Amniotic epithelial cell (primary cell): ENCODE data around the gene ALDH5A1.

GRCh38 chr6:20877194-20877795, 343.0 kb downstream of the CDKAL1 start:
- RRBS, result no CpG with 5 or more reads among the region's 5 CpGs

DNA sequence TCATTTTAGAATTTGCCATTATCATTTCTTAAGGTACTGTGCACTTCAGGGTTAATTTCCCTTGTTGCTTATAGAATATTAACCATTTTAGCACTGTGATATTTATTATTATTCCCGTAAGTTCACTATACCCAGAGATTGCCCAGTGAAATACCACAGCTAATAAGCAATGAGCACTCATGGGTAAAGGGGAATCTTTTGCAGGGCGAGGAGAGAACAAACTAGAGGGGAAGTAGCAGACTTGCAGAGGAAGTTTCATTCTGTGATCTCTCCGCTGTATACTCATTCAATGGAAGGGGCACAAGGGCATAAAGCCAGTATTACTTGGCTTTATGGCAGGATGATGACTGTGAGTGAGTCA, 471.4 kb downstream of the CDKAL1 start:
- RRBS, result no CpG with 5 or more reads among the region's 3 CpGs

DNA sequence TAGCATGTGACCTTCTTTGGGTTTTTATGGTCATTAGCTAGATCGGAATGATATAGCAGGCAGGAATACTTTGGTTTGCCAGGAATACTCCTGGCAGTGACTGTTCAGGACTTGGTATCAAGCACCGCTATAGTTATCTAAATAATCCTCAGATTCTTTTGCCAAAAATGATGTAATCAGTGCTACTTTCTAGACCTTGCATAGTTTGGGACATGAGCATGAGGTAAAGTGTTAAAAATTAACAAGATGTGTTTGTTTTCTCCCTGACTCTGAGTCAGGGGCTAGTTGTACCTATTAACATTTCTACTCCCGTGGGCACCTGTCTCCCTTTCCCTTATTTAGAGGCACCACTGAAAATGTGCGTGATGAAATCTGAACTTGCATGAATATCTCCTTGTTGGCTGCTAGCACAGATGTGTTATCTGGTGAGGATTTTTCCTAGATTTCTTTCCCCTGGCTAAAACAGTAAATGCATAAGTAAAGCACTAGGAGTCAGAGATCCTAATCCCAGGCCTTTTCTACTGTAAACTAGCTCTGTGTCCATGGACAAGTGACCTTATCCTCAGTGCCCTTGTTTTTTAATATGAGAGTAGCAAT, 511.0 kb downstream of the CDKAL1 start:
- RRBS, result no CpG with 5 or more reads among the region's 4 CpGs

- RRBS, result 82% methylated on average over 1 of the region's 18 CpGs
These were observed 170.3 kb upstream of the SOX4 start for GRCh38 chr6:21423135-21423802.

DNA sequence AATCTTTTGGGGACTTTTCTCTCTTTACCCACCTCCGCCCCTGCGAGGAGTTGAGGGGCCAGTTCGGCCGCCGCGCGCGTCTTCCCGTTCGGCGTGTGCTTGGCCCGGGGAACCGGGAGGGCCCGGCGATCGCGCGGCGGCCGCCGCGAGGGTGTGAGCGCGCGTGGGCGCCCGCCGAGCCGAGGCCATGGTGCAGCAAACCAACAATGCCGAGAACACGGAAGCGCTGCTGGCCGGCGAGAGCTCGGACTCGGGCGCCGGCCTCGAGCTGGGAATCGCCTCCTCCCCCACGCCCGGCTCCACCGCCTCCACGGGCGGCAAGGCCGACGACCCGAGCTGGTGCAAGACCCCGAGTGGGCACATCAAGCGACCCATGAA, 786 bp downstream of the SOX4 start:
- RRBS, result no CpG with 5 or more reads among the region's 50 CpGs

DNA sequence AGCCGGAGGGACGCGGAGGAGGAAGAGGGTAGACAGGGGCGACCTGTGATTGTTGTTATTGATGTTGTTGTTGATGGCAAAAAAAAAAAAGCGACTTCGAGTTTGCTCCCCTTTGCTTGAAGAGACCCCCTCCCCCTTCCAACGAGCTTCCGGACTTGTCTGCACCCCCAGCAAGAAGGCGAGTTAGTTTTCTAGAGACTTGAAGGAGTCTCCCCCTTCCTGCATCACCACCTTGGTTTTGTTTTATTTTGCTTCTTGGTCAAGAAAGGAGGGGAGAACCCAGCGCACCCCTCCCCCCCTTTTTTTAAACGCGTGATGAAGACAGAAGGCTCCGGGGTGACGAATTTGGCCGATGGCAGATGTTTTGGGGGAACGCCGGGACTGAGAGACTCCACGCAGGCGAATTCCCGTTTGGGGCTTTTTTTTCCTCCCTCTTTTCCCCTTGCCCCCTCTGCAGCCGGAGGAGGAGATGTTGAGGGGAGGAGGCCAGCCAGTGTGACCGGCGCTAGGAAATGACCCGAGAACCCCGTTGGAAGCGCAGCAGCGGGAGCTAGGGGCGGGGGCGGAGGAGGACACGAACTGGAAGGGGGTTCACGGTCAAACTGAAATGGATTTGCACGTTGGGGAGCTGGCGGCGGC, 2.8 kb downstream of the SOX4 start:
- RRBS, result 2% methylated on average over 5 of the region's 34 CpGs

DNA sequence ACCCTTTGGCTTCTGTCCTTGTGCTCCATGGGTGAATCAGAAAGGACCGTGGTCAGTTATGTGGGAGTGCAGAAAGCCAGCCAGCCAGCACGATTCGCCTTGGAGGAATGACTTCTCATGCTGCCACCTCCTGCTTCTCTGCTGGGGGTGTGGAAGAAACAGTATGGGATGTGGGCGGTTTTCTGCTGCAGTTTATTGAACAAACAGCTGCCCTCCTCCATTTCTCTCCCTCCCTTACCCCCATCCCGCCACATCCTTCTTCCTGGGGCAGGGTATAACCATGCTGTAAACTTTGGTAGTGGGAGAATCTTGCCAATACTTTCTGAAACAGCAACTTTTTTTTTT, 214.6 kb downstream of the SOX4 start:
- RRBS, result no CpG with 5 or more reads among the region's 5 CpGs

GRCh38 chr6:21808554-21809282, 215.2 kb downstream of the SOX4 start:
- RRBS, result no CpG with 5 or more reads among the region's 17 CpGs

GRCh38 chr6:21855730-21856777, 262.5 kb downstream of the SOX4 start:
- RRBS, result no CpG with 5 or more reads among the region's 9 CpGs

- RRBS, result no CpG with 5 or more reads among the region's 4 CpGs
These were observed 290.0 kb downstream of the SOX4 start for GRCh38 chr6:21883352-21884087.

- RRBS, result no CpG with 5 or more reads among the region's 7 CpGs
These were observed 475.3 kb upstream of the NRSN1 start for GRCh38 chr6:23650583-23651277.

DNA sequence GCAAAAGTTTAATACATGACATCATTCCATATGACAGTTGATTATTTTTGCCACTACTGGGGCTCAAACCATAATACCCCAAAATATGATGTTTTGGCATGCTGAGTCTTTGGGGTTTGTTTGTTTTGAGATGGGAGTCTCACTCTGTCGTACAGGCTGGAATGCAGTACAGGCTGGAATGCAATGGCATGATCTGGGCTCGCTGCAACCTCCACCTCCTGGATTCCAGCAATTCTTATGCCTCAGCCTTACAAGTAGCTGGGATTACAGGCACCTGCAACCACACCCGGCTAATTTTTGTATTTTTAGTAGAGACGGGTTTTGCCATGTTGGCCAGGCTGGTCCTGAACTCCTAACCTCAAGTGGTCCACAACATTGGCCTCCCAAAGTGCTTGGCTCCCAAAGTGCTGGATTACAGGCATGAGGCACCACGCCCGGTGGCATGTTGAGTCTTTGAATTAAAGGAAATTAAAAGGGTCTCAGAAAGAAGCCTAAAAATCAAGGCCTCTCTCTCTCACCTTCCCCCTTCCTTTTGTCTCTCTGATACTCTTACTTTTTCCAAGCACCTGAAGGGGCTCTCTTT, 1.2 kb upstream of the MRS2 start:
- RRBS, result no CpG with 5 or more reads among the region's 6 CpGs

DNA sequence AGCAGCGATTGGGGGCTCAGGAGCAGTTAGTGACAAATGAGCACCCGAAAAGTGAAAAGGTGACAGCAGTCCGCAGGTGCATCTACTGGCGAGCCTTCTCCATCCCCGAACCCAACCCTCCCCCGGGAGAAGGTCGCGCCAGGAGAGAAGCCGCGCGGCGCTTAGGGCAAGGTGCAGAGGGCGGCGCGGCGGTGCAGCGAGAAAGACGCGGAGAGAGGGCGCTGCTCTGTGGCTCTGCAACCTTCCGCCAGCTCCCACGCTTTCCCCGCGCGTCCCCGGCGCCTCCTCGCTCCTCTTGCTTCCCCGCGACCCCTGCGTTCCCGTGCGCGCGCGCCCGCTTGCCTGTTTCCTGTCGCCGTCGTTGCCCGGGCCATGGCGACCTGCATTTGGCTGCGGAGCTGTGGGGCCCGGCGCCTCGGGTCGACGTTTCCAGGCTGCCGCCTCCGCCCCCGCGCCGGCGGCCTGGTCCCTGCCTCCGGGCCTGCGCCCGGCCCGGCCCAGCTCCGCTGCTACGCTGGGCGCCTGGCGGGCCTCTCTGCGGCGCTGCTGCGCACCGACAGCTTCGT, at the start of gene ALDH5A1:
ALDH5A1 (plus strand) TSS at position 345 of the 566 bp plus-strand sequence.
- RRBS, result 3% methylated on average over 30 of the region's 67 CpGs

DNA sequence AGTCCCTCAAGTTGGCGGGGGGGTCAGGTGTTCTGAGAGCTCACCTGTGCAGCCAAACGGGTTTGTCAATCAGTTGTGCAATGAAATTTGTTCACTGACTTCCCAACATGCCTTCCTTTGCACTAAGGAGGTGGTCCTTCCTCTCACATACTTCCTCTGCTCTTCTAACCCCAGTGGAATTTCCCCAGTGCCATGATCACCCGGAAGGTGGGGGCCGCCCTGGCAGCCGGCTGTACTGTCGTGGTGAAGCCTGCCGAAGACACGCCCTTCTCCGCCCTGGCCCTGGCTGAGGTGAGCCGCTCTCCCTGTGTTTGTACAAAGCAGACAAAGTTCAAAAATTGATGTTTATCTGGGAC, 9.9 kb downstream of the ALDH5A1 start:
- RRBS, result no CpG with 5 or more reads among the region's 10 CpGs

GRCh38 chr6:24664038-24664587, 2.6 kb downstream of the TDP2 start:
- RRBS, result no CpG with 5 or more reads among the region's 3 CpGs

DNA sequence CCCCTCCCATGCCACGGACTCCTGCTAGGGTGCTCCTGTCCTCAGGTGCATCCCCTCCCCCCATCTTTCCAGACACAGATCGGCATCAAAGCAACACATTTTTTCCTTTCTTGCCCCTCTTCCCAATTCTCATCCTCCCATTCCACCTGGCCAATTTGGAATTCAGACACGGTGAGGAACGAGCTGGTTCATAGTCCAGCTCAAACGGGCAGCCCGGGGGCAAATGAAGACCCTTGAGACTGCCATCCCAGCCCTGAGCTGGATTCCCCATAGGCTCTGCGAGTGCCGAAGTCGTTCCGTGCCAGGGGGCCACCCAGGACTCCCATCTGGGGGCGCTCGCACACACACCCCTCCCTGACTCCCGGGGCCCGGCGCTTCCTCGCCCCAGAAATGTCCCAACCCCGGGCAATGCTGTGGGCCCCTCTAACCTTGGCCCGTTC, 25.6 kb downstream of the RIPOR2 start:
- RRBS, result no CpG with 5 or more reads among the region's 18 CpGs

DNA sequence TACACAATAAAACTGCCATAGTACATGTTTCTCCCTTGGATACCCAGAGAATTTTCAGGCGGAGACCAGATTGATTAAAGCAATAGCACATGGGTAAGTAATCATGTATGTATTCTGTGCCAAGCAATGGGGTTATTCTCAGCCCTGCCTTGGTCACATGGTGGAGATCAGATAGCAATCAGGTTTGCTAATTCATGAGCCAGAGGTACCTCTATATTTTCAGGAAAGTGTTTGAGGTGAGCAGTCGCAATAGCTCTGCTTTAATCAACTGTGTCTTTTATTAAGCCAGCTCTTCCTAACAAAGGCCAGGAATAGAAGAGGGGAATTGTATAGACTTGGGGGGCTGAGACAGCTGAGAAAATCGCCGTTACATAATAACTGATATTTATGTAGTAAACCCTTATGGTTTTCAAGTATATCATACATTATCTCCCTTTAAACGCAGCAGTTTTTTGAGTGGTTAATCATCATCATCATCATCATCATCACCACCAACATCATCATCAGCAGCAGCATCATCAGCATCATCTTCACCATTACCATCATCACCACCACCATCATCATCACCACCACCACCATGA, 9.3 kb downstream of the RIPOR2 start:
- RRBS, result no CpG with 5 or more reads among the region's 5 CpGs

DNA sequence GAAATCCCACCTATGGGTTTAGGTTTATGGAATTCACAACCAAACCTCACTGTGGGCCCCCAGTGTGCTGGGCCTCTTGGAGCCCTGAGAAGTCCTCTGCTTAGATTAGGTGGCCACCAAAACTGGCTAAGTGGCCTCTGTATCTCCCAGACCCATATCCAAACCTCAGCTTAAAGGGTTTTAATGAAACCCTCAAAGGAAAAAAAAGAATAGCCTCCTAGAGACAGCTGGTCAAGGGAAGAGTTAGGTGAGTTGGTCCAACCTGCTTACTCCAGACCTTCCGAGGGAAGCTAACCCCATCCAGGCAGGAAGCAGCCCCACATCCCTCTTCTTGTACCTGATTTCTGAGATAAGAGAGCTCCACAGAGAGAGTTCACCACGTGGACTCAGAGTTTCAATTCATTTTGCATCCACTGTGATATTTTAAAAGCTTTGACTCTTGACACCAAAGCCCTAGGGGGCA, 55.9 kb upstream of the RIPOR2 start:
- RRBS, result no CpG with 5 or more reads among the region's 2 CpGs

- RRBS, result no CpG with 5 or more reads among the region's 4 CpGs
These were observed 68.6 kb upstream of the RIPOR2 start for GRCh38 chr6:25004350-25004827.

- RRBS, result no CpG with 5 or more reads among the region's 3 CpGs
These were observed 71.4 kb upstream of the RIPOR2 start for GRCh38 chr6:25007151-25007567.